Skeletal muscle satellite cell (primary cell): ENCODE measurements around the gene AP3D1.

GRCh38 chr19:1645305-1646073, 6.9 kb downstream of the TCF3 start:
- CAGE, long polyA plus RNA, result no peak

- CAGE, long polyA plus RNA, result no peak
Observed at GRCh38 chr19:1668316-1669557, 16.3 kb upstream of the TCF3 start.

DNA sequence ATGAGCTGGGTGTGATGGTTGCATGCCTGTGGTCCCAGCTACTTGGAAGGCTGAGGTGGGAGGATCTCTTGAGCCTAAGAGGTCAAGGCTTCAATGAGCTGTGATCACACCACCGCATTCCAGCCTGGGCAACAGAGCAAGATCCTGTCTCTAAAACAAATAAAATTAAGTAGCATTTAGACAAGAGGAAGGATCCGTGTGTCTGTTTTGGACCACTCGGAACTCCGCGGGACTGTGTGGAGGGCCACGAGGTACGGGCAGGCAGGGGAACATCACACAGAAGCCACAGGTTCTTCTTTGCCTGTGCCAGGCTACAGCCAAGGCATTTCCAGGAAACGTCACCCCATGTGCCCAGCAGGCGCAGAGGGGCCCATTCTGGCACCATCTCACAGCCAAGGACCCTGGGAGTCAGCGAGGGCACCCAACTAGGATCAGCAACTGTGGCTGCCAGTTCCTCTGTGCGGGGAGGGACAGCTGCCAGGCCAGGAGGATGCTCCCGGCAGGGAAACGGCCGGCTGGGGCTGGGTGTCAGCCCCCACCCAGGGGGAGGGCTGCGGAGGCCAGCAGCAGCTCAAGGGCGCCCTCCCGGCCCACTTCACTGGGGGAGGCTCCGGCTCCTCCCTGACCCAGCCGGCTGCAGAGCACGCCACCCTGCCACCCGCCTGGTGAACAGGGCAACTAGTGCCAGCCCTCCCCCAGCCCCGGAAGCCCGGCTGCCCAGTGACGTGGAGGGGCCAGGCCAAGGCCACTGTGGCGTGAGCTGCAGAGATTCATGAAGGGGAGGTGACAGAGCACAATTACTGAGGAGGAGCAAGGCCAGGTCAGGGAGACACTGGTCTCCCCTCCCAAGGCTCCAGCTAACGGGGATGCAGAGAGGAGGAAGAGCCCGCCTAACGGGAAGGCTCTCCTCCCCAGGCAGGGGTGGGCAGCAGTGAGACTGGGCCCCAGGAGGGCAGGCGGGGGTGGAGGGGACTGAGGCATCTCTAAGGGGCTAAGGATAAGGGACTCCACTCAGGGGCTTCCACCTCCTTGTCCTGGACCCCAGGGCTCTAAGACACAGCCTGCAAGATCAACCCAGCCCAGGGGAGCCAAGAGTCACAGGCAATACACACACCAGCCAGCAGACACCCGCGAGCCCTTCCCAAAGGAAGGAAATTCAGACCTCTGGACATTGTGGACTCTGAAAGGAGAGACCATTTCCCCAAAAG, 14.8 kb downstream of the REXO1 start:
- CAGE, long polyA plus RNA, result no peak

DNA sequence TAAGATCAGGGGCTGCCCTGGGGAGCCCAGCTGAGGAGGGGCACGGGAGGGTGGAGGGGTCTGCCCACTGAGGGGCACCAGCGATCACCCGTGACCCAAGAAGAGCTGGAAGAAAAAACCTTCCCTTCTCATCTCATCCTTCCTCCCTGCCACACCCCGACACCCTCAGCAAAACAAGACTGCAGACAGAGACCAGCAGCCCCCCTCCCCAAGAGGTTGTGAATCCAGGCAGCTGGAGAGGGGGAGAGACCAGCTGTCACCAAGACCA, 7.2 kb downstream of the KLF16 start:
- CAGE, long polyA plus RNA, result no peak

GRCh38 chr19:1857921-1858398, 5.4 kb downstream of the KLF16 start:
- CAGE, long polyA plus RNA, result no peak

DNA sequence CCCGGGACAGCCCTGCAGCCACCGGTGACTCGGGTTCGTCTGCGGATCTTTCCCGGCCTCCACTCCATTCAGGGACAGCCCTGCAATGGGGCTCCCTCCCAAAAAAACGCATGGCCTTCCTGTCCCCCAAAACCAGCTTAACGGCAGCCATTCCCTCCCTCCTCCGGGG, 2.9 kb downstream of the KLF16 start:
- CAGE, long polyA plus RNA, result no peak

GRCh38 chr19:1907283-1907733, 2.1 kb downstream of the ADAT3 start:
- CAGE, long polyA plus RNA, result no peak

DNA sequence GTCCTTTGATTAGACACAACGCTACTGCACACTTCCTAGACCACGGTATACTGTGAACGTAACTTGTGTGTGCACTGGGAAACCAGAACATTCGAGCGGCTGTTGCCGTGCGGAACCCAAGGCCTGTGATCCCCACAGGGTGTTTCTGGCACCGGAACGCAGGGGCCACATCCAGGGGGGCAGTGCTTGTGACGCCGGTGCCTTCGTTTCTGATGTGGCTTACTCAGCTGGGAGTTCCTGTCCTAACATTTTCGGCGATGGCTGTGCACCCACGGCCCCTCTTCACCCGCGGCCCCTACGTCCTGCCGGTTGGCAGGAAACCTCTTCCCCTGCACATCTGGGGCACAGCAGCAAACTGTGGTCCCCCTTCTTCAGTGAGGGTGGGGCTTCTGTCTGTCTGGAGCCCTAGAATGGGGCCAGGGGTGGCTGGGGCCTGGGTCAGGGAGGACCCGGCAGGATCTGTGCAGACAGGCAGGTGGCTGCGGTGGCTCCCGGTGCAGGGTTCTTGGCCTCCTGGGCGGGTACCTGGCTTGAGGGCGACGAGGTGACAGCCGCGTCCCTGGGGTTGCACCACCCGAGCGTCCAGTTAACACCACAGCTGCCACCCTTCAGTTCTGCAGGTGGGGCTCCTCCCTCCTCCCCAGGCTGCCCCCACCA, 26.2 kb downstream of the CSNK1G2 start:
- CAGE, long polyA plus RNA, result no peak

DNA sequence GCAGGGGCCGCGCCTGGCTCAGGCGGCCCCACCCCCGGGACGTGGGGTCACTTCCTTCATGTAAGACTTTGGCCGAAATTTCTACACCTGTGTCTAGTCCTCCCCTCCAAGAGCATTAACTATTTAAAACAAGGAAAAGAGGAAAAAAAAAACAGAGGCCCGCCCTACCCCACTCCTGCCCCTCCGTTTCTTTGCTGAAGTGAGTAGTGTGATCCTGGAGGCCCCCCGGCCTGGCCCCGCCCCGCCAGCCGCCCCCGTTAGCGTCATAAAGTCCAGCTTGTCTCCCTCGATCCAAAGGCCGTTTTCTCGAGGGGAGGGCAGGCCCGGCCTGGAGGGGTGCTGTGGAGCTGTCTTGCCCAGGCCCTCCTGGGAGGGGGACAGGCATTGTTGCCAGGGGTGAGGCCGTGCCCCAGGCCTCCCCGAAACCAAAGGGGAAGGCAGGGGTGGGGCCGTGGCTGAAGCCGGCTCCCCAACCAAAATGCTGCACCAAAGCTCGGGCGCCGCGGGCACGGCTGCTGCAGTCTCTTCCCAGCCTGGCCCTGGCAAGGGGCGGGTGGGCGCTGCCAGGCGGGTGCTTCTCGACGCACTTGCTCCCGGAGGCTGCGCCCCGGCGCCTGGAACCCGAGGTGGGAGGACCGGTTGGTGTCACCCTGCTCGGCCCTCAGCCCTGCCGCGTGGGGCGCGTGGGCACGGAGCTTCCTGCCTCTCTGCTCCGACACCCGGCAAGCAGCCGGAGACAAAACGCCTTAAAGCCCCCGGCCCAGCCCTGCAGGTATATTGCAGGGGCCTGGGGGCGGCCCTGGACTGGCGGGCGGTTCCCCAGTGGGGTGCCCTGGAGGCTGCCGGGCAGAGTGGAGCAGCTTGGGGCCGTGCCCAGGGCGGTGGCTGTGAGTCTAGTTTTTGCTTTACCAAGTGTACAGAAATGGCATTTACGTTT, 34.9 kb downstream of the BTBD2 start:
- CAGE, long polyA plus RNA, result no peak

- CAGE, long polyA plus RNA, result no peak
Observed at GRCh38 chr19:2035346-2036070, 15.5 kb downstream of the MKNK2 start.

DNA sequence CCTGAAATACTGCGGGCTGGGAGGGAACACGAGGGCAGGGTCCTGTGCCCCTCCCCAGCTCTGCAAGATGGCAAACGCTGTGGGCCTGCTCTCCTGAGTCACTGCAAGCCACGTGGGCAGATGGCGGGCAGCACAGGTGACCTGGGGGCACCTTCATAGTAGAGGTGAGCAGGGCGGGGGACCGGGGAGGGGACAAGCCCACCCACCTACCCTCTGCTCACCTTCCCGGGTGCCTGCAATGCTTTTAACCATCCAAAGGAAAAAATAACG, 12.0 kb downstream of the MKNK2 start:
- CAGE, long polyA plus RNA, result no peak

GRCh38 chr19:2044881-2045929, 5.8 kb downstream of the MKNK2 start:
- CAGE, long polyA plus RNA, result no peak

- CAGE, long polyA plus RNA, result no peak
Observed at GRCh38 chr19:2048928-2049372, 2.1 kb downstream of the MKNK2 start.

DNA sequence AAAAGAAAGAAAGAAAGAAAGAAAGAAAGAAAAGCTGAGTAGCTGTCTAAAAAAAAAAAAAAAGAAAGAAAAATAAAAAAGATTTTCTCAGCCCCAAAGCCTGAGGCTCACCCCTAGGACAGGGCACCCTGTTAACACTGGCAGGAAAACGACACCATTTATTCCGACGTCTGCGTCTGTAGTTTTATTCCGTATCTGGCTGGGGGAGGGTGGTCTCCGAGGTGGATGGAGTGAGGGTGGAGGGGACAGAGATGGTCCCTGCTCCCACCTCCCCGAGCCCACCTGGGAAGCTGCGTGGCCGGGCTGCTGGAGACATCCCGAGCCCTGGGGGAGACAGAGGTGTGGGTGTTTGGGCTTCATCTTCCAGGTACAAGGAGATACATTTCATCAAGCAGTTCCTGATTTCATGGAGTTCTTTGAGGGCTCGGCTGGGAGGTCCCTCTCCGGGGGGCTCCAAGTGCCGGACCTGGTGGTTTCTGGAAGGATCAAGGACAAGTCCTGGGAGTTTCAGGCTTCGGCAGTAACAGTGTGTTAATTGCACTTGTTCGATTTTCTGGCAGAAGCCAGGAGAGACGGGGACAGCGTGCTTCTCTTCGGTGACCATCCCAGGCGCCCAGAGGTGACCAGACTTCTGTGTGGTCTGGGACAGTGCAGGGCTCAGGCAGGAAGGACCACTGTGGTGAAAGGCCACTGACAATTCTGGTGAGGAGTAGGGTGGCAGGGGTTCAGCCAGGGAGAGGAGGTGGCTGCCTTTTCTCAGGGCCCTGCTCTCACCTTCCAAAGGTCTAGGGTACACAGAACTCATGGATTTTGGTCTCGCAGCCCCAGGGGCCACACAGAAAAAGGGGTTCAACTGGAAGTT, 20.1 kb upstream of the MKNK2 start:
- CAGE, long polyA plus RNA, result no peak

DNA sequence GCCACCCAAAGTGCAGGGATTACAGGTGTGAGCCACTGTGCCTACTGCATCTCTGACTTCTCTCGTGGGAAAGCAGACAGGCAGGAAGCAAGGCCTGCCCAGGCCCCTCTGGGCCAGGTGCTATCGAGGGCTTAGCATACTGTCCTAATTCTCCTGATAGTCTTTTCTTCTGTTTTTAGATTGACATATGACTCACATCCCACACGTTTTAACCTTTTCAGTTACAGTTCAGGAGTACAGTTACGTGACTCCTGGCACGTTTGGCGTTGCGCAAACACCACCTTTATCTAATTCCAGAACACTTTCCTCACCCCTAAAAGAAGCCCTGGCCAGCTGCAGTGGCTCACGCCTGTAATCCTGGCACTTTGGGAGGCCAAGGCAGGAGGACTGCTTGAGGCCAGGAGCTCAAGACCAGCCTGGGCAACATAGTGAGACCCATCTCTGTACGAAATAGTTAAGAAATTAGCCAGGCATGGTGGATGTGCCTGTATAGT, 9.0 kb downstream of the MOB3A start:
- CAGE, long polyA plus RNA, result no peak

GRCh38 chr19:2123681-2124256, 27.1 kb downstream of the IZUMO4 start:
- CAGE, long polyA plus RNA, result no peak

DNA sequence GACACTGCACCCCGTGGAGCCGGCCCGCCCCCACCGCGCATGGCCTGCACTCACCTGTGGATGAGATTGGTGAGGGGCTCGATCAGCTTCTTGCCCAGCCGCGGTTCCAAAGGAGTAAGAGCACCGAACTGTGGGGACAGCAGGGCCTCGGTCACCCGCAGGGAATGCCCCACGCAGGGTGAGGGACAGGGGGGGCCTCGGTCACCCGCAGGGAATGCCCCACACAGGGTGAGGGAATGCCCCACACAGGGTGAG, 22.4 kb downstream of the AP3D1 start:
- CAGE, long polyA plus RNA, result no peak

DNA sequence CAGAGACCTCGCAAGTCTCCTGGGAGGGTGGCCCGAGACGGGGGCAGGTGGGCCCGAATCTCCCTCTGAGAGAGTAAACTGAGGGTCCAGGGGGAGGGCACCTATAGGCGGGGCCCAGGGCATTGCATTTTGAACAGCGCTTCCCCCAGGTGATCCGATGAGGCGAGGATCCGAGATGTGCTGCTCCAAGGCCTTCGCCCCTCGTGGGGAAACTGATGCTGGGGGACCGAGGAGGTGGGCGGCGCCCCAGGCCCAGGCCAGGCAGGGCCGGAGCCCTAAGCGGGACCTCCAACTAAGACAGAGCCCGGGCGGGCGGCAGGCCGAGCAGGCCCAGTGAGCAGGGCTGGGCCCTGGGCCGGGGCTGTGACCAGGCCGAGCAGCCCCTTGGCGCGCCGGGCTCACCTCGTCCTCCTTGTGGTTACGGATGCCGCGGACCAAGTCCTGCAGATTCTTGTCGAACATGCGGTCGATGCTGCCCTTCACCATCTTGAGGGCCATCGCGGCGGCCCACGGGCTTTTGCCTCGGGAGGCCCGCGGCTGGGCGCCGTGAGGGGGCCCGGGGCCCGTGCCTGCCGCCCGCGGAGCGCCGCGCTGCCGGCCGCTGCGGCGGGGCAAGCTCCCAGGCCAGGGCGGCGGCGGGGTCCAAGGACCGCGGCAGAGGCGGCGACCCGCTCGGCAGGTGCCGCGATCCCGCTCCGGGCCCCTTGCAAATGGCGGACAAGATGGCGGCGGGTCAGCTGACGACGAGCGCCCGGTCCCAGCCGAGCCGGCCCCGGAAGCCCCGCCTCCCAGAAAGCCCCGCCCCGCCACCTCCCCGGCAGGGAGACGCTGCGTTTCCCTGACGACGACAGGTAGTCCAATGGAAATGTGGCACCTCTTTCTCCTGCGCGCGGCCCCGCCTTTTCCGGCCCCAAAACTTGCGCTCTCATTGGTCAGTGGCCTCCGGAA, at the start of gene AP3D1:
Gene AP3D1, minus strand, starts transcription at position 730 of the 948 bp plus-strand sequence.
- CAGE, long polyA plus RNA, result no peak

GRCh38 chr19:2170138-2170733, 6.5 kb downstream of the DOT1L start:
- CAGE, long polyA plus RNA, result no peak

GRCh38 chr19:2208357-2209066, 27.6 kb downstream of the PLEKHJ1 start:
- CAGE, long polyA plus RNA, result no peak